Measurements from ENCODE around the genes FLRT1, PLCB3 and ESRRA.

DNA sequence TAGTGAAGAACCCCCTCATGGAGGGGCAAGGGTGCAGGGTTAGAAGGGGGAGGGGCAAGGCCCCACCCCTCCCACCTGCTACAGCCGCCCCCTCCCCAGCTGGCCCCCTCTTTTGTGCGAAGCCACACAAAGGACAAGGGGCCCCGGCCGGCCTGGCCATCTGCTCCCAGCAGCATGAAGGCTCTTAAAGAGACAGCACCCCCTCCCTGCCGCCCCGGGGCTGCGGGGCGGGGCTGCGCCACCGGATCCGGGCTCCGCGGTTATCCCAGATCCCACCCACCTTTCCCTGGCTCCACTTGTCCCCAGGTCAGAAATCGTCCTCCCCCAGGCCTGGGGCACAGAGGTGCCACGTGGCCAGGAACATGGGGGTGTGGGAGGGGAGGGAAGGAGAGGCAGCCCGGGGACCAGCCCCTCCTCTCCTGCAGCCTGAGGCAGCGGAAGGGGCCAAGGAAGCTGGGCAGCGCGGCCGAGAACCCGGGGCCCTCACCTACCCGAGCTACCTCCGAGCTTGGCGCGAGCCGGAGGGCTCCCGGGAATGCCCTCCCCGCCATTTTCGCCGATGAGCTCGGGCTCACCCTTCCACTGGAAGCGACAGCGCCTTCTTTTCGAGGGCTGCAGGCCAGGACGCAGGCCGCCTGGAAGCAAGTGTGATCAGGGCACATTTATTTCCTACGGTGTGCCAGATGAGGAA is 2.4 kb upstream of the RCOR2 start:
- PRO-cap = no peak
- RAMPAGE, long total RNA = no peak

DNA sequence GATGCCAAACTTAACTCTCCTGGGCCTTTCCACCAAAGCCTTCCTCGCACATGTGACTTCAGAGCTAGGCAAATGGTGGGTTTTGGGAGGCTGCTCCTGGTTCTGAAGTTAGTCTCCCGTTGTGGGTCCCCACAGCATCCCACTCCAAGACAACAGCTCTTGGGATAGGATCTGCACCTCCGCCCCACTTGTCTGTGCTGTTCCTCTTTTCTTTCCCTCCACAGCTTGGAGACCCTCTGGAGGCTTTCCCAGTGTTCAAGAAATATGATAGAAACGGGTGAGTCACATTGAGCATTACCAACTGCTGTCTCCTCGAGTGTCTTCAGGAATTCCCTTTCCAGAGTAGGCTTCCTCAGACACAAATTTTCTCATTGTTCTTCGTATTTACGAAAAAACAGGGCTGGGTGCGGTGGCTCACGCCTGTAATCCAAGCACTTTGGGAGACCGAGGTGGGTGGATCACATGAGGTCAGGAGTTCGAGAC is 8.0 kb downstream of the NAA40 start:
- PRO-cap = no peak
- RAMPAGE, long total RNA = no peak

DNA sequence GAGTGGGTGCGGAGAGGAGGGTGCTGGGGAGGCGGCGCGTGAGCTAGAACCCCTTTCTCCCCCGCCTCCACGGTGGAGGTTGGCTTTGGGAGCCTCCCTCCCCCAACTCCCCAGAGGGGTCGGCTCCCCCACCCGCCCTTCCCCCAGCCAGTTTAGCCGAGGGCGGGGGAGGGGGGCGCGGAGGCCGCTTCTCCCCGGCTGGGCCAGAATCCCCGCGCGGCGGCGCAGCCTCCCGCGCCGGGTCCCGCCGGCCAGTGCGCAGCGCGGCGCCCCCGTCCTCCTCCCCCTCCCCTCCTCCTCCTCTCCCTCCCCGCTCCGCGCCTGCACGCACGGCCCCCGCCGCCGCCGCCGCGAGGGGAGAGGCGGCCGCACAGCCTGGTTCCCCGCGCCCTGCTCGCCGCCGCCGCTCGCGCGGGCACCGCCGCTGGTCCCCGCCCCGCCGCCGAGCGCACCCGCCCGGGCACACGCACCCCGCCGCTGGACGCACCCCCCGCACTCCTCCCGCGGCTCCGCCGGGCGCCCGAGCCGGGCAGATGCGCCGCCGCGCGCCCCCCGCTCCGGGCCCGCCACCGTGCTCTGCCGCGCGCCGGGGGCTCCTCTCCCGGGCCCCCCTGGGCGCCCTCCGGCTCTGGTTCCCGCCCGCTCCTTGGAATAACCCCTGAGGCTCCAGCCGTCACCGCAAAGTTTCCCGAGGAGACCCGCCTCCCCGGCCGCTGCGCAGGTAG is at the start of gene FLRT1:
Gene FLRT1 (plus strand): TSS at position 493 of the 725 bp plus-strand sequence.
- PRO-cap = no peak
- RAMPAGE, long total RNA = no peak

DNA sequence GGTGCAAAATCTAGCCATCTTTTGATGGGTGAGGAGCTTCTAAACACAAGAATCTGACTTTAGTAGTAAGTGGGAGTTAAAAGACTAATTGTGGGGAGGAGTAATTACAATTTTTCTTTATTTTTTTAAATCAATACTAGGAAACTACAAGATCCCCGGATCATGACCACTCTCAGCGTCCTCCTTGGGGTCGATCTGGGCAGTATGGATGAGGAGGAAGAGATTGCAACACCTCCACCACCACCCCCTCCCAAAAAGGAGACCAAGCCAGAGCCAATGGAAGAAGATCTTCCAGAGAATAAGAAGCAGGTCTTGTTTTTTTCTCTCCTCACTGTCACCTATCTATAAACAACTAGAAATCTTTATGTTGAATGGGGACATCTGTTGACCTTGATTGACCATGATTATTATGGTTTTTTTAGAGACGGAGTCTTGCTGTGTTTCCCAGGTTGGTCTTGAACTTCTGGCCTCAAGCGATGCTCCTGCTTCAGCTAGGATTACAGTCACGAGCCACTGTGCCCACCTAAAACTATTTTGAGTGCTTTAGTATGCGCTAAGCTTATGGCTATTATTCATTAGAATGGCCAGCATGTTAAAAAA is 9.6 kb downstream of the STIP1 start:
- PRO-cap = no peak
- RAMPAGE, long total RNA = no peak

DNA sequence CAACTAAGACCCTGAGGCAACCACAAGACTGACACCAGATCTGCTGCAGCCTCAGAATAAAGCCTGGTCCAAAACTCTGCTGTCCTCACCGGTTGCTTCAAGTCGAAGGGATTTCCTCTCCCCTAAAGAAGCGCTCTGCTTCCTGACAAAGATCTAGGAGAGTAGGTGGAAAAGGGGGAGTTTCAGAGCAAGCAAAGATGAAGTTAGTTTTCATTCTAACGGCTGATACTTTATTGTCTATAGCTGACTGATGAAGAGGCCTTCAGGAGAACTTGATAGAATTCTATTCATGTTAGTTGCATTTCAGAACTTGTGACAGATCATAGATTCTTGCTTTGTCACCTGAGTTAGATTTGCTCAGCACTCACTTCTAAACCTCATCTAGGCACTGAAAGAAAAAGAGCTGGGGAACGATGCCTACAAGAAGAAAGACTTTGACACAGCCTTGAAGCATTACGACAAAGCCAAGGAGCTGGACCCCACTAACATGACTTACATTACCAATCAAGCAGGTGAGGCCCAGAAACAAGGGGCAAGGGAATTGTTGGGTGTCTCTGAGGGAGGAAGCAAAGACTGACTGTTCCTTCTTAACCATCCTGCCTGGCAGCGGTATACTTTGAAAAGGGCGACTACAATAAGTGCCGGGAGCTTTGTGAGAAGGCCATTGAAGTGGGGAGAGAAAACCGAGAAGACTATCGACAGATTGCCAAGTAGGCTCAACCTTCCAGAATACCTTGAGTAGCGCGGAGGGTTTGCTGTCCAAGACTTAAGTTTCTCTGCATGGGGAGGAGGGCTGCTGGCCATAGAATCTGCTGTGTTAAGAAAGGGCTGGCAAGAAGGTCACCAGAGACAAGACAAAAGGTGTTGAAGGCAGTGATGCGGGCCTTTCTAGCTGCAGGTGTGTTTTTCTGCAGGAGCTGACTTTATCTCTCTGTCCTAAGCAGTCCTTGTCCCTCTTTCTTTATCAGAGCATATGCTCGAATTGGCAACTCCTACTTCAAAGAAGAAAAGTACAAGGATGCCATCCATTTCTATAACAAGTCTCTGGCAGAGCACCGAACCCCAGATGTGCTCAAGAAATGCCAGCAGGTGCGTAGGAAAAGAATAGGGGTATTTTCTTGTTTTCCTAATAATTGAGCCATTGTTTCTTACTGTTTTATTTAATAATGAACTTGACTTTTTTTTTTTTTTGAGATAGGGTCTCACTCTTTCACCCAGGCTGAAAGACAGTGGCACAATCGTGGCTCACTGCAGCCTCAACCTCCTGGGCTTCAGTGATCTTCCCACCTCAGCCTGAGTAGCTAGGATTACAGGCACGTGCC is 9.2 kb upstream of the FERMT3 start:
- PRO-cap = no peak
- RAMPAGE, long total RNA = no peak

DNA sequence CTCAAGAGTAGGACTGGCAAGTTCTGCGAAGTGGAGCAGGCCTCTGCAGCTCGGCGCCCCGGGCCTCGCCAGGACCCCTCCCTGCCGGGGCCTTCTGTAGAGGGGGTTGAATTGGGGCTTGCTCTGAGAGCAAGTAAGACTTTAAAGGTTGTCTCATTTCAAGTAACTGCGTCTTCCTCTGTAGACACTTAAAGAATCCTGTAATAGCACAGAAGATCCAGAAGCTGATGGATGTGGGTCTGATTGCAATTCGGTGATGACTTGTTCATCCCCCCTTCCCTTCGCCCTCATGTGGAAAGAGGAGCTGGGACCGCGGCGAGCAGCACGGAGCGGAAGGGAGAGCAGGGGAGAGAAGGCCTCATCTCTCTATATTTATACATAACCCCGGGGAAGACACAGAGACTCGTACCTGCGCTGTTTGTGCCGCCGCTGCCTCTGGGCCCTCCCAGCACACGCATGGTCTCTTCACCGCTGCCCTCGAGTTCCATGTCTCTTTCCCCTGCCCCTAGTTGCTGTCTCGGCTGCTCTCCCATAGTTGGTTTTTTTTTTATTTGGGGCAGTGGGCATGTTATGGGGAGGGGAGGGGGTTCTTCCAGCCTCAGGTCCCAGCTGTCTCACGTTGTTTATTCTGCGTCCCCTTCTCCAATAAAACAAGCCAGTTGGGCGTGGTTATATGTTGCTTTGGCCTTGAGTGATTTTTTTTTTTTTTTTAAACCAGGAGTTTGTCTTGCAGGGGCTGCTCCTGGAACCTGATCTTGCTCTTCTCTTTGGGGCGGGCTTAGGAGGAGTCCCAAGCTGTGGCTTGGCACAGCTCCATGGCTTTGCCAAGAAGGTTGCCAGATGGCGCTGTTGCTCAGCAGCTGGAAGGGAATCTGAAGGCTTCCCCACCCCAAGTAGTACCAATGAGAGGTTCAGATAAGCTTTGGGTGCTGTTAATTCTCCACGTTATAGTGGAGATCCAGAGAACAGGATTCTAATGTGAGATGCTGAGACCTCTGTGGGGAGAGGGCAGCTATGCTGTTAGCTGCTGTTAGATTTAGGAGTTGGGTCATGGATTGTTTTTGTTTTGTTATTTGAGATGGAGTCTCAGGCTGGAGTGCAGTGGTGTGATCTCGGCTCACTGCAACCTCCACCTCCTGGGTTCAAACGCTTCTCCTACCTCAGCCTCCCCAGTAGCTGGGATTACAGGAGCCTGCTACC is 2.3 kb upstream of the FERMT3 start:
- PRO-cap = no peak
- RAMPAGE, long total RNA = no peak

- PRO-cap = no peak
- RAMPAGE, long total RNA = no peak
Observed at GRCh38 chr11:64208160-64208709, 1.7 kb downstream of the FERMT3 start.

- PRO-cap = no peak
- RAMPAGE, long total RNA = no peak
Observed at GRCh38 chr11:64234753-64235760, 673 bp downstream of the VEGFB start.

DNA sequence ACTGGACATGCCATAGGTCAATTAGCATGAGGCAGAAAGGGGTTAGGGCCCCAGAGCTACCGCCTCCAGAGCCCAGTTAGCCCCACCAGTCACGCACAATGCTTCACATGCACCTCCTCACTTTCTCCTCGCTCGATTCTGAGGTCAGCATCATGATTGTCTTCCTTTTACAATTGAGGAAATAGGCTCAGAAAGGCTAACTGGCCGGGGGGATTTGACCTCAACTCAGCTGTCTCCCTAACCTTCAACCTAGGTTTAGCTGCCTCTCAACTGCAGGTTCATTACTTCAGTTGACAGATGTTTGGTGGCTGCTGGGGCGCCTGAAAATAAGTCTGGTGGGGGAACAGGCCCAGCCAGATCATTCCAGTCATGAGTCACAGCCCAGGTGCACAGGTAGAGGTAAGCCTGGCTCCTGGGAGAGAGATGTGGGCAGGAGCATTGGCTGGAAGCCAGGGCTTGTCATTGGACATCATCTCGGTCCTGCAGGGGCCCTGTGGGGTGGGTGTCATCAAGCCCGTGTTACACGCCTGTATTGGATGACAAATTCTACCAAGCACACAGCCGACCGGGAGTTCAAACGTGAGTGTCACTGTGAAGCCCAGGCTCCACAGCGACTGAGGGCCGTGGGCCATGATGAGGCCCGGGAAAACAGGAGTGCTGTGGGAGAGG is 625 bp upstream of the ENSG00000286264 start:
- PRO-cap = no peak
- RAMPAGE, long total RNA = no peak

DNA sequence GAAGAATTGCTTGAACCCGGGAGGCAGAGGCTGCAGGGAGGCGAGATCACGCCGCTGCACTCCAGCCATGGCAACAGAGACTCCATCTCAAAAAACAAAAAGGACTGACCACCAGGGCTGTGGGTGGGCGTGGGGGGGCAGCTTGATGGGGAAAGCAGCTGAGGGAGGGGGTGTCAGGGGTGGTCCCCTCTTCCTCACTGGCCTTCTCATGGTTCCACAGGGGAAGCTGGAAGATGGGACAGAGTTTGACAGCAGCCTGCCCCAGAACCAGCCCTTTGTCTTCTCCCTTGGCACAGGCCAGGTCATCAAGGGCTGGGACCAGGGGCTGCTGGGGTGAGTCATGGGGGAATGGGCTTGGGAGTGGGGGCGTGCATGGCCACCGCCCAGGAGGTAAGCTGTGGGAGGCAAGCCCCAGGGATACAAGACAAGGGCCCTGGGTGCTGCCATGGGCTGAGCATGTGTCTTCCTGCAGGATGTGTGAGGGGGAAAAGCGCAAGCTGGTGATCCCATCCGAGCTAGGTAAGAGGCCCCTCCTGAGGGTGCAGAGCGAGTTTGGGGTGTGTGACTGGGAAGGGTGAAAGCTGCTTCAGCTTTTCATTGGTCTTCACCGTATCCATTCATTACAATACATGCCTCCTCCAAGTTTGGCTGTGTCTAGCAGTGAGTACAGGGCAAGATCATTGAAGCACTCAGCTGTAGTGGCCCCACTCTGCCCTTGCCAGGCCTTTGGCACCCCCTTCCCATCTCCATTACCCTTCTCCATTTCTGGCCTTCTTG is 2.3 kb downstream of the ENSG00000286264 start:
- PRO-cap = no peak
- RAMPAGE, long total RNA = no peak

- PRO-cap = unidirectional peak, plus-strand start at chr11:64251530
- RAMPAGE, long total RNA = no peak
Observed at GRCh38 chr11:64251248-64252121, at the start of gene PLCB3. Gene PLCB3, plus strand, starts transcription at chr11:64251530.

DNA sequence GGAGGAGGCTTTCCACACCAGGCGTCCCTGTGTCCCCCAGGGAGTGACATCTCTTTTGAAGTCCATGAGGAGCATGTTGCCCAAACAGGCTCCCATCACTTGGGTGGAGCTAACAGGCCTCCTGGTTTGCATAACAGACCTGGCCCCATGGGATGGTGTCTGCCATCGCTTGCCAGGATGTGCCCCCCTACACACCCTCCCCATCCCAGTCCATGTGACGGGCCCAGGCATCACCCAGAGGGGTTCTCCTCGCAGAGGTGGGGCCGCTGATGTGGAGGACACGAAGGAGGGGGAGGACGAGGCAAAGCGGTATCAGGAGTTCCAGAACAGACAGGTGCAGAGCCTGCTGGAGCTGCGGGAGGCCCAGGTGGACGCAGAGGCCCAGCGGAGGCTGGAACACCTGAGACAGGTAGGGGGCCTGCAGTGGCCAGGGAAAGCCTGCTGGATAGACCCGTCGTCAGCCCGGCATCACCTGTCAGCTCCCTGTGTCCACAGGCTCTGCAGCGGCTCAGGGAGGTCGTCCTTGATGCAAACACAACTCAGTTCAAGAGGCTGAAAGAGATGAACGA is 14.4 kb downstream of the PLCB3 start:
- PRO-cap = no peak
- RAMPAGE, long total RNA = no peak

GRCh38 chr11:64269564-64270604 is 14.6 kb downstream of the BAD start:
- PRO-cap = no peak
- RAMPAGE, long total RNA = start-site peak on the plus strand at chr11:64270211-64270314, 18 and 26 reads in 2 replicates

- PRO-cap = no peak
- RAMPAGE, long total RNA = no peak
Observed at GRCh38 chr11:64284206-64284487, 318 bp downstream of the BAD start.

- PRO-cap = no peak
- RAMPAGE, long total RNA = no peak
Observed at GRCh38 chr11:64305477-64305632, at the start of gene ESRRA. Gene ESRRA, plus strand, starts transcription at chr11:64305524.

- PRO-cap = no peak
- RAMPAGE, long total RNA = no peak
Observed at GRCh38 chr11:64316409-64317373, 668 bp downstream of the TRMT112 start.

DNA sequence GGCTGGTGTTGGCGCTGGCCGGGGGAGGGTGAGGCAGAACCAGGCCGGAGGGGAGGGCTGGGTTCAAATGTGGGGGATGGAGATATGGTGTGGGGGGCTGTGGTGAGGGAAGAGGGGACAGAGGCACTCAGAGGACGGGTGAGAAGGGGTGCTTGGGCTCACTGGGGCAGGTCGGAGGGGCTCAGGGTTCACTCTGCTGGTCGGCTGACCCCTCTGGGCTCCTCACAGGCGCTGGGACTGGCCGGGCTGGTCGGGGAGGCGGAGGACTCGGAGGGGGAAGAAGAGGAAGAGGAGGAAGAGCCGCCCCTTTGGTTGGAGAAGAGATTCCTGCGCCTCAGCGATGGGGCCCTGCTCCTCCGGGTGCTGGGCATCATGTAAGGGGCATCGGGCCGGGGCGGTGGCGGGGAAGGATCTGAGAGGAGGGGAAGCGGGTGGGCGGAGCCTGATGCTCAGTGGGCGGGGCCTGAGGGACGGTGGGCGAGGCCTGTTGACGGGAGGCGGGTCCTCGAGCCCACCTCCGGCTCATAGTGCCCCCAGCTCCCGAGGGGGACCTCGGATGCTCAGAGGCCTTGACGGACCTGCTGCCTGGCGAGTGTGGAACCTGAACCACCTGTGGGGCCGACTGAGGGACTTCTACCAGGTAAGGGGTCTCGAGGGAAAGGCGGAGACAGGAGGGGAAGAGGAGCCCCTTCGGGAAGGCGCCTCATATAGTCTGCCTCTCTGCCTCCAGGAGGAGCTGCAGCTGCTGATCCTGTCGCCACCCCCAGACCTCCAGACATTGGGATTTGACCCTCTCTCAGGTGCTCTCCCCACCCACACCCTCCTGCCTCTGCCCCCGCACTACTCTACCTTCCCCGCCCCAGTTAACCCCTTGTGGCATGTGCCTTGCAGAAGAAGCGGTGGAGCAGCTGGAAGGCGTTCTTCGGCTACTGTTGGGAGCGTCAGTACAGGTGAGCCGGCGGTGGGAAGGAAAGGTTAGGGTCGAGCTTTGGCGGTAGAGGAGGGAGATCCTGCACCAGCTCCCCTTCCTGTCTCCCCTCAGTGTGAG is 699 bp downstream of the CCDC88B start:
- PRO-cap = no peak
- RAMPAGE, long total RNA = no peak

DNA sequence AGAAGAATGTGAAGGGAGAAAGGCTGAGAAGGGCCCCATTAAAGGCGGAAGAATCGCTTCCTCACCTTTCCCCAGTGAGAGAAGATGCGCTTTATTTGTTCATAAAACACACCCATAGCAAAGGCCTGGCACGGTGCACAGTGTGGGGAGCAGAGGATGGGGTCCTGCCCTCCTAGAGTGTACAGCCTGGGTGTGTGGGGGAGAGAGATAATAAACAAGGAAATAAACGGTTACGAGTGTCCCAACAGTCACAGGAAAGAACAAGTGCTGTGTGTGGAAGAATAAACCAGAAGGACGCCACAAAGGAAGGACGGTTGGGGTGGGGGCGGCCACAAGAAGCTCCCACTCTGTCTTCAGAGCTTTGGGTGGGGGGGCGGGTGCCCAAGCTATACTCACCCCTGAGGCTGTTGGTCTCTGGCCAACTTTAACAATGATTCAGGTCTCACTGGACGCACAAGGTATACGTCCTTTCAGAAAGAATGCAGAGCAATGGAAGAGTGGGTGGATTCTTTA is 56.1 kb upstream of the SLC22A11 start:
- PRO-cap = no peak
- RAMPAGE, long total RNA = no peak

DNA sequence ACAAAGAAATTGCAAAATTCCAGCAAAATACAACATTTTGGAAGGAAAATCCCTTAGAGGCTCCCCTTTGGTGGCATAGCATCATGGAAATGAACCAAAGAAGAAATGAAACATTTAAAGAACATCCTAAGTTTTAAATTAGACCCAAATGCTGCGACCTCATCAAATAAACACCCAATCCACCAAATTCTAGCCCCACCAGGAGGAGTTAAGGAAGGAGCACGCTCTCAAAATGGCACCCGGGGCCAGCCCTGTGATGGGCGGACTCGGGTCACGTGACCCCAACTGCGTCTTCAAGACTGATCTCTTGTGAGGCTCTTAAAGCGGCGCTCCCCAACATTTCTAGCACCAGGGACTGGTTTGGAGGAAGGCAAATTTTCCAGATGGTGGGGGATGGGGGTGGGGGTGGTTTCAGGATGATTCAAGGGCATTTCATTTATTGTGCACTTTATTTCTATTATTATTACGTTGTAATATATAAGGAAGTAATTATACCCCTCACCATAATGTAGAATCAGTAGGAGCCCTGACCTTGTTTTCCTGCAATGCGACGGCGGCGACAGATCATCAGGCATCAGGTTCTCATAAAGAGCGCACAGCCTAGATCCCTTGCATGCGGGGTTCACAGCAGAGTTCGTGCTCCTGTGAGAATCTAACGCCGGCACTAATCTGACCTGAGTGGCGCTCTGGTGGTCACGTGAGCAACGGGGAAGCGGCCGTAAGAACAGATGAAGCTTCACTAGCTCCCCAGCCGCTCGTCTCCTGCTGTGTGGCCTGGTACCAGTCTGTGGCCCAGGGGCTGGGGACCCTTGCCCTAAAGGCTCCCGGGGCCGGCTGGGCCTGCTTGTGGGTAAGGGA is 55.4 kb upstream of the SLC22A11 start:
- PRO-cap = no peak
- RAMPAGE, long total RNA = no peak

- PRO-cap = no peak
- RAMPAGE, long total RNA = no peak
Observed at GRCh38 chr11:64608089-64608461, 17.1 kb downstream of the SLC22A12 start.

Measured in spinal cord (tissue), 3 donors.